ENCODE results near the gene ADRB1.

GRCh38 chr10:110912380-110912815 is 6.6 kb downstream of the BBIP1 start:
- PRO-cap = no peak
- RAMPAGE, long total RNA, 2 experiments = no peak in any of the 2 experiments

DNA sequence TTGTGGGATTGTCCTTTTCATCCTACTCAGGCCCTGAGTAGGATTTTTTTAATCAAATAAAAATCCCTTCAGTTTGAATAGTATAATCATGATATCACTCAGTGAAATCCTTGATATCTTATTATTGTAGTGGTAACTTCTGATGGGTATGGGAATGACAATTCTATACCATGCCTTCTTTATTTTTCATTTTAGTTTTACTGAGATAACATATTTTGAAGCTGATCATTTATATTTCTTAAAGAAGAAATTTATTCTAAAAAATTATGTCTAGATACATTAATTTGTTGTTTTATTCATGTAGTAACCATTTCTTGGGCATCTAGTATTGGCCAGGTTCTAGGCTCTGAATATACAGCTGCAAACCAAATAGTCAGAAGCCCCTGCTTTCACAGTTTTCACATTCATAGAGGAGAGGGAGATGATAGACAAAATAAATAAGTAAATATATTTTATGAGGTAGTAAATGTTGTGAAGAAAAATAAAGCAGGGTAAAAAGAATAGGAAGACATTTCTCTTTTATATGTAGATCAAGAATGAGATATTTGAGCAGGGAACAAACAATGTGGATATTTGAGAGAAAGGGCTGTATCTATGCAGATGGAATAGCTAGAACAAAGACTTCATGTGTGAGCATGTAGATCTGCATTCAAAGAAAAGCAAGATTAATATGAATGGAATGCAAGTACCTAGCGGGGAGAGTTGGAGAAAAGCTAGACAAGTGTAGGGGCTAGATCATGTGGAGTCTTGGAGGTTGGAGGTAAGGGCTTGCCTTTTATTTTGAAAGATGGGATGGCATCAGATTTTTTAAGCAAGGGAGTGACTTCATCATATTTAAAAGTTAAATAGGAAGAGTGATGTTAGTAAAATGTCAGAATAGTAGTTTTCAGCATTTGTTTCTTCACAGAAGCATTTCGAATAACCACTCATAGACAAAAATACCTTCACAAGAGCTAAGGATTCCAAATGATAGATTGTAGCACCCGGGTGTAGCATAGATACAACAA is 26.9 kb downstream of the SHOC2 start:
- PRO-cap = no peak
- RAMPAGE, long total RNA, 2 experiments = no peak in any of the 2 experiments

- PRO-cap = no peak
- RAMPAGE, long total RNA, 2 experiments = no peak in any of the 2 experiments
These were observed 20.6 kb downstream of the ACSL5 start for GRCh38 chr10:112394416-112394998.

- PRO-cap = no peak
- RAMPAGE, long total RNA, 2 experiments = no peak in any of the 2 experiments
These were observed 1.5 kb downstream of the ZDHHC6 start for GRCh38 chr10:112445156-112445641.

DNA sequence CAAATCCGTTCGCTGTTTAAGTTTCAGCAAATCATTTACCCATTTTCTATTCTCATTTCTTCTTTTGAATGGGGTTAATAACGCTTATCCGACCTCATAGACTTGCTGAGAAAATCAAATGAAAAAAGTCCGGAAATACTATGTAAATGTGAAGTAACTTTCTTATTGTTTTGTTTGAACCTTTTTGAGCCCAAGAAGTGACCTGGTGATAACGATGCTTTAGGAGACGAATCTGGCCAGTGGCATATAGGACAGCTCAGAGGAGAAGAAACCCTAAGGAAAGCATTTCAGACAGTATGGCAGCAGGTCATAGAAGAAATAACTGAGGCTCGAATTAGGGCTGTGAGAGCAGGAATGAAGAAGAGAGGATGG is 130.9 kb downstream of the VTI1A start:
- PRO-cap = no peak
- RAMPAGE, long total RNA, 2 experiments = no peak in any of the 2 experiments

DNA sequence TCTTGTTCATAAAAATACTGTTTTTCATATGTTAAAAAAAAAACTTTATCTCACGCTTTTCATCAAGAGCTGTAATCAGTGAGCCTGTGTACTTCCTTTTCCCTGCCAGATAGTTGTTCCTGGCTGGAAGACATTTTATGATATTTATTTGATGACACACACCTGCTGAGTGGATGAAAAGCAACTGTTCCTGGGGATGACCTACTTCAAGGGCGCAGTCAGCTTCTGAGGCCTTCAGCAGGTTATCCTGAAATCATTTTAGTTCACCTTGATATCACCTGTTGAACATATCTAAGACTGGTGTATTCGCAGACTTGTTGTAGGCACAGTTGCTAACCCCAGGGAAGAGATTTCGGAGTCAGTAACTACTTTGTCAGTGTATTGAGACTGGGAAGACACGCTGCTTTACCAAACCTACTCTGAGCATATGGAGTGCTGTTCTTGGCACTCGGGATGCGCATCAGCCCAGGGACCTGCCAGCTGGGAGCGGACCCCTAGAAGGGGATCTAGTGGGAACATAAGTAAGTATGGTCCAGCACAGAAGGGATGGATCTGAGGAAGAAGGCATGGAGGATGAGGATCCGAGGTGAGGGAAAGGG is 234.4 kb upstream of the TCF7L2 start:
- PRO-cap = no peak
- RAMPAGE, long total RNA, 2 experiments = start-site peak on the plus strand in 1 of 2 experiments, centred at position 368 of the sequence, 16 reads per replicate

- PRO-cap = bidirectional peak, plus-strand start at chr10:112793042, minus-strand start at chr10:112792898
- RAMPAGE, long total RNA, 2 experiments = no peak in any of the 2 experiments
These were observed 157.3 kb upstream of the TCF7L2 start for GRCh38 chr10:112792648-112793154.

GRCh38 chr10:112898456-112898834 is 51.6 kb upstream of the TCF7L2 start:
- PRO-cap = no peak
- RAMPAGE, long total RNA, 2 experiments = no peak in any of the 2 experiments

GRCh38 chr10:112964469-112965030 is 14.5 kb downstream of the TCF7L2 start:
- PRO-cap = no peak
- RAMPAGE, long total RNA, 2 experiments = no peak in any of the 2 experiments

GRCh38 chr10:113125490-113125988 is 175.5 kb downstream of the TCF7L2 start:
- PRO-cap = no peak
- RAMPAGE, long total RNA, 2 experiments = no peak in any of the 2 experiments

- PRO-cap = no peak
- RAMPAGE, long total RNA, 2 experiments = no peak in any of the 2 experiments
These were observed 97.0 kb upstream of the HABP2 start for GRCh38 chr10:113455836-113456307.

GRCh38 chr10:113592871-113593623 is 40.2 kb downstream of the HABP2 start:
- PRO-cap = no peak
- RAMPAGE, long total RNA, 2 experiments = no peak in any of the 2 experiments

GRCh38 chr10:113746409-113747120 is 4.9 kb upstream of the PLEKHS1 start:
- PRO-cap = no peak
- RAMPAGE, long total RNA, 2 experiments = no peak in any of the 2 experiments

- PRO-cap = bidirectional peak, plus-strand start at chr10:114043866, minus-strand start at chr10:114043693
- RAMPAGE, long total RNA, 2 experiments = no peak in any of the 2 experiments
These were observed at the start of gene ADRB1 for GRCh38 chr10:114043533-114044405. TSS of gene ADRB1 (plus strand) at chr10:114043866.

GRCh38 chr10:114064575-114065244 is 21.0 kb downstream of the ADRB1 start:
- PRO-cap = no peak
- RAMPAGE, long total RNA, 2 experiments = no peak in any of the 2 experiments

DNA sequence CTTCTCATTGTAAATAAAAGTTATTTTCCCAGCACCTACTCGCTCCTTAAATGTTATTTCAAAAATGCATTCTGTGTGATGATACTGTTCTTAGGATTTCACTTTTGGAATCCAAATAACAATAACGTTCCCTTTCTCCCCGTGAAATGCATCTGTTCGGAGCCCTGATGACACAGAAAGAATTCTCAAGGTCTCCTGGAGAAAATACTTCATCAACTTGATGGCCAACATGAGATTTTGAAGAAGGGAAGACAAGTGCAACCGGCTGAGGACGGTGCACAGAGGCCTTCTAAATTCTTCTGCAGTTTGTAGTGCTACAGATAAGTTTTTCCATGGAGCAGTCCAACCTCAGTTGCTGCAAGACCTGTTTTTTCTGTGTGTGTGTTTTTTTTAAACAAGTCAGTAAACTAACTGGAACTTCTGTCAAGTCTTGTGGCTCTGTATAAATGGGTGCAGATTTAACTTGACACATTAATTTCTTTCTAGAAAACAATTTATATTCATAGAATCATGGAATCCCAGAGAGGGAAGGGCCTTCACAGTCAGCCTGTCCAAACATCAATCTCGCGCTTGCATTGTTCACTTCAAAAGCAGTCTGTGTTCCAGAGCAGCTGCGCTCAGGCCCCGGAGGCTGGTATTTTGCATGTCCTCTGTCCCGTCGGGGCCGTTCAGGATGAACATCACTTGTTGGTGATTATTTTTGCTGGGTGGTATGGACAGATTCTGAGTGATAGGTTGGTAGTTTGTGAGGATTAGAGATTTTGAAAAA is 23.0 kb downstream of the ADRB1 start:
- PRO-cap = no peak
- RAMPAGE, long total RNA, 2 experiments = no peak in any of the 2 experiments

- PRO-cap = unidirectional peak, minus-strand start at chr10:114173980
- RAMPAGE, long total RNA, 2 experiments = no peak in any of the 2 experiments
These were observed 423 bp downstream of the CCDC186 start for GRCh38 chr10:114173520-114174040.

DNA sequence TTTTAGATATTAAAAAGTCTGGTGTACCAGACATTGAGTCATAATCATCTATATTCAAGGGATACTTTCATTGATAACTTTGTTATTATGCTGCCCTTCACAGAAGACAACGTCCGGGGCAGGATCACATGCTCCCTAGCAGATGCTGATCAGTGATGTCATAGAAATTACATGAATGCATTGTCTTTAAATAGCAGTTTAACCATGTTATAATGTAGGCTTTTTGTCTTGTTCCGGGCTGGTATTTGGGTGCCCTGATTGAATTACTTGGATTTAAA is 54.0 kb downstream of the VWA2 start:
- PRO-cap = no peak
- RAMPAGE, long total RNA, 2 experiments = no peak in any of the 2 experiments

GRCh38 chr10:114300130-114300577 is 61.1 kb downstream of the VWA2 start:
- PRO-cap = no peak
- RAMPAGE, long total RNA, 2 experiments = no peak in any of the 2 experiments

GRCh38 chr10:114303927-114304522 is 65.0 kb downstream of the VWA2 start:
- PRO-cap = no peak
- RAMPAGE, long total RNA, 2 experiments = no peak in any of the 2 experiments

All from lower leg skin (tissue), 2 donors.